Colon Carcinoma Metastatic in the Brain (tissue), 2 donors: ENCODE measurements around the genes CHST4 and ATXN1L.

GRCh38 chr16:71288162-71288558 is 1.0 kb downstream of the CMTR2 start:
- PRO-cap, 2 experiments: no peak in any of the 2 experiments

- PRO-cap, 2 experiments: peak in 1 of 2 experiments; most common plus-strand start chr16:71526467 (in 1); most common minus-strand start chr16:71526379 (in 1)
These were observed at the start of gene CHST4 for GRCh38 chr16:71526005-71527162. Gene CHST4 (plus strand): TSS chr16:71526426.

GRCh38 chr16:71571860-71572442 is 4.9 kb downstream of the TAT start:
- PRO-cap, 2 experiments: no peak in any of the 2 experiments

DNA sequence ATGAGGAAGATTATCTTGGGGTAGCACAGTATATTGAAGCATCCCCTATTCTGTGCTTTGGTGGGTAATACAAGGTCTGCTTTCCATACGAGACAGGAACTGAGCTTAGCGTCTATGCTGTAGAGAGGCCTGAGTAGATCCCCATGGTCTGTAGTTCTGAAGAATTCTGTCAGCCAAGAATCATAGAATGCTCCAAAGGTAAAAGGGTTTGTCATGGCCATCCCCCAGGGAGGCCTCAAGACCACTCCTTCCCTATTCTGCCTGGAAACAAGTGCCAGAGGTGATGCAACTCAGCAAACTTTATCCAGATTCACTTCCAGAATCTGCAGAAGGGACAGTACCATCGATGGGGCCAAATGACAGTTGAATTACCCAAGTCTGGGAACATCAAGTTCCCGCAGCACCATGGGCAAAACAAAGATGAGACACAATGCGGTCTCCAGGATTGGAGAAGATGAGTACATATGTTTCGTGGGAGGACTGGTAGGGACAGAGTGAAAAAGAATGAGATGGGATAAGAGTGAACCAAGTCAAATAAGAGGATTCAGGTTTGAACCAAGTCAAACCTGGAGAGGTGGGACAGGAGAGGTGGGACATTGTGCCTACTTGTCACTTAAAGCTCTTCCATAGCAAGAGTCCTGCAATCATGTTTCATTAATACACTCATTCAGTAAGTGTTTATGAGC is 13.7 kb upstream of the TAT start:
- PRO-cap, 2 experiments: no peak in any of the 2 experiments

- PRO-cap, 2 experiments: no peak in any of the 2 experiments
These were observed 40.2 kb downstream of the PHLPP2 start for GRCh38 chr16:71684250-71684767.

DNA sequence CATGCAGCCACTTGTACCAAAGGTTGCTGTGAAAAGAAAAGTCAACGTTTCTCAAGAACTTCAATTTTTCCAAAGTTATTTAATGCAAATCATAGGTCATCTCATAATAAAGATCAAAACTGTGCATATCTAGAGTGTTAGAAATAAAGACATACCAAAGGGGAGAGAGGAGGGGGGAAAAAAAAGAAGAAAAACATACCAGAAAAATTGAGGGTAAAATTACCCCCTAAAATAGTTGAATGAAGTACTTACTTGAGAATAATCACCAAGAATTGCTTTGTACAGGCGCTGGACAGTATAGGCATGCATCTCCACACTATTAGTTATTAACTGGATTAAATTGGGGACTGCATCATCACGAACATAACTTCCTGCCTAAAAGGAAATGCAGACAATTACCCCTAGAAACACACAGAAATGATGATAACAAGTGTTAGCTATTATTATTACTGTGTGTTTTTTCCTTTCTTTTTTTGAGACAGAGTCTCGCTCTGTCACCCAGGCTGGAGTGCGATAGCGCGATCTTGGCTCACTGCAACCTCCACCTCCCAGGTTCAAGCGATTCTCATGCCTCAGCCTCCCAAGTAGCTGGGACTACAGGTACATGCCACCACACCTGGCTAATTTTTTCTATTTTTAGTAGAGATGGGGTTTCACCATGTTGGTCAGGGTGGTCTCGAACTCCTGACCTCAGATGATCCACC is 25.6 kb upstream of the PHLPP2 start:
- PRO-cap, 2 experiments: no peak in any of the 2 experiments

DNA sequence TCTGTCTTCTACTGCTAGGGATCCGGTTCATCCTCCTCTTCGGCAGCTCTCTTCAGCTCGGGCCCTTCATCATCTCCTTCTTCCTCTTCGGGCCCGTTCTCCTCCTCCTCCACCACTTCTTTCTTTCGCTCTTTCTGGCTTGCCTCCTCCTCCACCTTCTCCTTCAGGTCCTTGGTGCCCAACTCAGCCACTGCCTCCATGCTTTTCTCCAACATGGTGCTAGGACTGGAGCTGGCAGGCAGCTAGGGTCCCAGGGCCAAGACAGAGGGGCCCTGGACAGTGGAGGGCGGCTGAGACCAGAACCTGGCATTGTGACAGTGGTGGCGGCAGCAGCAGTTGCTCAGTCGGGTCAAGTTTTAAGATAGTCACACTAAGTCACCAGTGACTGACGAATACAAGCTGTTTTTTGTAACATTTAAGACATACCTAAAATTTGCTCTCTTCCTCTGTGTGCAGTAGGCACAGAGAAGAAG is 31.0 kb downstream of the AP1G1 start:
- PRO-cap, 2 experiments: no peak in any of the 2 experiments

DNA sequence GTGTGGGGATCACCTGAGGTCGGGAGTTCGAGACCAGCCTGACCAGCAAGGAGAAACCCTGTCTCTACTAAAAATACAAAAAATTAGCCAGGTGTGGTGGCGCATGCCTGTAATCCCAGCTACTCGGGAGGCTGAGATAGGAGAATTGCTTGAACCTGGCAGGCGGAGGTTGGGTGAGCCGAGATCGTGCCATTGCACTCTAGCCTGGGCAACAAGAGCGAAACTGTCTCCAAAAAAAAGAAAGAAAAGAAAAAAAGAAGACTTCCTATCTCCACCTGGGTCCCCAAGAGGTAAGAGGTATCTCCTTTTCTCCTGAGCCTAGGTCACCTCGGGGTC is 505 bp upstream of the ATXN1L start:
- PRO-cap, 2 experiments: no peak in any of the 2 experiments

DNA sequence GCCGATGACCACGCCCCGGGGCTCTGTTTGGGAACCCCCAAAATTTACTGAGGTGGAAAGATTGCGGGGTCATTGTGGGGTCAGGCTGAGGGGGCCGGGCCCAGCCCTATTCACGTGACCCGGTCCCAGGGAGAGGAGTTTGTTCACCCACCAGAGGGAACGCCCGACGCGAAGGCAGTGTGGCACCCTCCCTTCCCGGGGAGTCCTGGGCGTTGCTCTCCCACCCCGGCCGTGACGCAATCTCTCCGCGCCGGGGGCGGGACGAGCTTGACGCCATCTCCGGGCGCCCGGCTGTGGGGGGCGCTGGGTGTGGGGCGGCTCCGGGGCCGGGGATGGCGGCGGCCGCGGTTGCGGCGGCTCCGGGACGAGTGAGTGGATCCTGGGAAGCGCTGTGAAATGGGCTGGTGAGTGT is at the start of gene ATXN1L:
TSS of gene ATXN1L (plus strand) at position 276 of the 412 bp plus-strand sequence.
- PRO-cap, 2 experiments: peak in 2 of 2 experiments; most common plus-strand start position 306 of the sequence (in 2); most common minus-strand start position 207 of the sequence (in 2)

DNA sequence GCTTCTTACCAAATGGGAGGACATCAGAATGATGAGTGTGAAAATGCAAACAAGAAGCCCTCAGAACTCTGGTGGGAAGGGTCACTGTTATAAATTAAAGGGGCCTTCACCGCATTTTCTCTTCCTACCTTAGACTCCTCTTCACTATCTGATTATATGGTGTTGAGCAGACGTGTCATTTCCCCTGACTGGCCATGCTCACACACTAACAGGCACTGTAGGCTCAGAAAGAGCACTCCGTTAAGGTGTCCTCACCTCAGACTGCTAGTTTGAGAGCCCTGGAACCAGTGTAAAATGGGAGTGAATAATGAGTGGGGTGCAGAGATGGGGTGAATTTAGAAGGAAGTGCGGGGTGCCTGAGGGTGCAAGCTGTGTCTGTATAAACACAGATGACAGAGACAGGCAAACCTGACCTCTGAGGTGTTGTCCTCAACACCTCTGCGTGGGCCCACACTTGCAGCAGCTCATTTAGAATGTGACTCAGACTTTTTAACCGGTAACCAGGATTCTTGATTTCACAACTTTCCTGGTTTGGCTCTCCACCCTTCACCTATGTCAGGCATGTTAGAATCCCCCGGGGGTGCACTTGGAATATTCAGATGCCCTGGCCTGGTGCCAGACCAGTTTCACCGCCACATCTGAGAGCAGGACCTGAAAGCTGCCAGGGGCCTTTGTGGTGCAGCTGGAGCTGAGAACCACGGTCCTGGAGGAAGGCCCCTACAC is 4.6 kb downstream of the DHODH start:
- PRO-cap, 2 experiments: no peak in any of the 2 experiments

DNA sequence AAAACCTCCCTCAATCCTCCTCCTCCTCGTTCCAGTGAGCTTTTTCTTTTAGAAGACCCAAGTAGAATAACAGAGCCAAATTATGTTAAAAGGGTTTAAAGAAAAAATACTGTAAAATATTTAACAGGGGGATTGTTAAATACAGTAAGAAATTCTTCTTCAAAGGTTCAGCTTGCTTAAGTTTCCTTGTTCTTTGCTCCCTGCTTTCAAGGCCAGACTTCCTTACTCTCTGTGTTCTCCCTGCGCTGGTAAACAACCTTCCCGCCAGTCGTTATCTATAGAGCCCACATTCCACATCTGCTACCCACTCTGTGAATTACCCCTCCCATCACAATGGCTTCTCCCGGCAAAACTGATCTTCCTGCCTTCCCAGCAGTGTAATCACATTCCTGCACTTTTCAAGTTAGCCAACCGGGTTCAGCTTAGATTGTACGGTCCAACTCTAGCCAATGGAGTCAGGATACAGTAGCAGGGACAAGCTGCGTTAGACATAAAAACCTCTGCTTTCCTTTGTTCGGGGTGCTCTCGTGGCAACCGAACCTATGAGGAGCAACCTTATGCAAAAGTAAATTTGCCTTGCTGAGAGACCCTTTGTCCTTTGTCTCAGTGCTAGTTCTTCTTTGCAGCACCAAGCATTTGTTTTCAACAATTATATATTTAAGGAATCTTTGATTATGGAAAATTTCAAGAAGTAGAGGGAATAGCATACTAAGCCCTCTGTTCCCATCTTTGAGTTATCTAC is 9.9 kb downstream of the HPR start:
- PRO-cap, 2 experiments: no peak in any of the 2 experiments

DNA sequence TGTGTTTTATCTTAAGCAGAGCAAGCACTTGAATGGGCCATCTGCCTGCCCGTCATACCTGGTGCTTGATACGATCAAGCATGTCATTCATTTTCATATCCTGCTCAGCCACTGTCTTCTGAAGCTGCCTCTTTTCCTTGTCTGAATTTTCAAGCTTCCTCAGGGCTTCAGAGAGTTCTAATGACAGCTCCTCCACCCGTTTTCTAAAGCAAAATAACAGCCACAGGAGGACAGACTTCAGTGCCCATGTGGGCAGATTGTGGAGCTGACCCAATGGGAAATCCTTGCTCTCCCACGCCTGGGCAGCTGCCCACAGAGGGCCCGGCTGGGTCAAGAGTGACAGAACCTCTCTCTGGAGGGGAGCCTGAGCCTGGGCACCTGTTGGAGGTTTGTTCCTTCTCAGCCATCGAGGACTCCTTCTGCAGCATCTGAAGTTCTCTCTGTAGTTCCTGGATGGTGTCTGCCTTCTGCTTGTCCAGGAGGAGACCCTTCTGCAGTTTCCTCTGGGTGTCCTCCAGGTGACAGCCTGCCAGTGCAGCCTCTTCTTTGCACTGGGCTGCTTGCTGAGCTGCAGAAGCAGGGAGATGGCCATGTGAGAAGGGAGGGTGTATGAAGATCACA is 36.6 kb downstream of the DHX38 start:
- PRO-cap, 2 experiments: no peak in any of the 2 experiments

DNA sequence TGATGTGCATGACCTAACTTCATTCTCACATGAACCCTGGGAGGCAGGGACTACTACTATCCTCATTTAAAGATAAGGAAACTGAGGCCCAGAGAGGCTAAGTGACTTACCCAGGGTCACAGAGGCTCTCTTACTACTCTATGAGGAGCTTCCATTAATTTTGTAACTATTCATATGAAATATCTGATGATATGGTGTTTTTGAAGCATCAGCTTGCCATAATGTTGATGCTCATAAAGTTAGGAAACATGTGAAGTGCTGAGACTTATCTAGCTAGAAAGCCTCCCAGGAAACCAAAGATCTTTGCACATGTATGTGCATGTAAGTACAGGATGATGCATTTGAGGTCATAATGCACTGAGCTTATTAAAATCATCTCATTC is 341 bp downstream of the PMFBP1 start:
- PRO-cap, 2 experiments: no peak in any of the 2 experiments

- PRO-cap, 2 experiments: no peak in any of the 2 experiments
These were observed 119.5 kb upstream of the PMFBP1 start for GRCh38 chr16:72291283-72292068.

- PRO-cap, 2 experiments: no peak in any of the 2 experiments
These were observed 261.2 kb downstream of the ZFHX3 start for GRCh38 chr16:72786550-72787387.

- PRO-cap, 2 experiments: no peak in any of the 2 experiments
These were observed 120.4 kb downstream of the ZFHX3 start for GRCh38 chr16:72927313-72928195.

GRCh38 chr16:72947976-72948520 is 99.9 kb downstream of the ZFHX3 start:
- PRO-cap, 2 experiments: no peak in any of the 2 experiments

DNA sequence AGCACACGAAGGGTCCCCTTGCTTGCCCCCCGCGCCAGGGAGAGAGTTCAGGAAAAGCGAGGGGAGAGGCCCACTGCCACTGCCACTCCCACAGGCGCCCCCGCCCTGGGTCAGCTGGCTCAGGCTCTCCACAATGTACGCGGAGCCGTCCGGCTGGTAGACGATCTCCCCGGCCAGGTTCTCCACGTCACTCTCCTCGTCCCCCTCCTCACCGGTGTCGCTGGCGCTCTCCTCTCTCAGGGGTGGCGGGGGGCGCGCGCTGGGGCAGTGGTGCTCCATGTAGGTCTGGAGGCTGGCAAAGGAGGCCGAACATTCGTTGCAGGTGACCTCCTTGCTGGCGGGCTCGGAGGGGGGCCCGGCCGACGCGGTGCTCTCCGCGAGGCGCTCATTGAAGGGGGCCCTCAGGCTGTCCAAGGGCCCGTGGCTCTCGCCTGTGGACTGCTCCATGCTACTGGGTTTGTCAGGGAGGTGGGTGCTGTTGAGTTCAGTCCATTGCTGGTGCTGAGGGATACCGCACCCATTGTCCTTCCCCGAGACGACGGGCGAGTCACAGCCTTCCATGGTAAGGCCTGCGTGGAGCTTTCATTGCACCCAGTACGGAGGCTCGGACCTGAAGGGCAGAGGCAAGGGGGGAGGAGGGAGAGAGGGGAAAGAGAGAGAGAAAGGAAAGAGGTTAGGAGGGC is 88.2 kb downstream of the ZFHX3 start:
- PRO-cap, 2 experiments: no peak in any of the 2 experiments

DNA sequence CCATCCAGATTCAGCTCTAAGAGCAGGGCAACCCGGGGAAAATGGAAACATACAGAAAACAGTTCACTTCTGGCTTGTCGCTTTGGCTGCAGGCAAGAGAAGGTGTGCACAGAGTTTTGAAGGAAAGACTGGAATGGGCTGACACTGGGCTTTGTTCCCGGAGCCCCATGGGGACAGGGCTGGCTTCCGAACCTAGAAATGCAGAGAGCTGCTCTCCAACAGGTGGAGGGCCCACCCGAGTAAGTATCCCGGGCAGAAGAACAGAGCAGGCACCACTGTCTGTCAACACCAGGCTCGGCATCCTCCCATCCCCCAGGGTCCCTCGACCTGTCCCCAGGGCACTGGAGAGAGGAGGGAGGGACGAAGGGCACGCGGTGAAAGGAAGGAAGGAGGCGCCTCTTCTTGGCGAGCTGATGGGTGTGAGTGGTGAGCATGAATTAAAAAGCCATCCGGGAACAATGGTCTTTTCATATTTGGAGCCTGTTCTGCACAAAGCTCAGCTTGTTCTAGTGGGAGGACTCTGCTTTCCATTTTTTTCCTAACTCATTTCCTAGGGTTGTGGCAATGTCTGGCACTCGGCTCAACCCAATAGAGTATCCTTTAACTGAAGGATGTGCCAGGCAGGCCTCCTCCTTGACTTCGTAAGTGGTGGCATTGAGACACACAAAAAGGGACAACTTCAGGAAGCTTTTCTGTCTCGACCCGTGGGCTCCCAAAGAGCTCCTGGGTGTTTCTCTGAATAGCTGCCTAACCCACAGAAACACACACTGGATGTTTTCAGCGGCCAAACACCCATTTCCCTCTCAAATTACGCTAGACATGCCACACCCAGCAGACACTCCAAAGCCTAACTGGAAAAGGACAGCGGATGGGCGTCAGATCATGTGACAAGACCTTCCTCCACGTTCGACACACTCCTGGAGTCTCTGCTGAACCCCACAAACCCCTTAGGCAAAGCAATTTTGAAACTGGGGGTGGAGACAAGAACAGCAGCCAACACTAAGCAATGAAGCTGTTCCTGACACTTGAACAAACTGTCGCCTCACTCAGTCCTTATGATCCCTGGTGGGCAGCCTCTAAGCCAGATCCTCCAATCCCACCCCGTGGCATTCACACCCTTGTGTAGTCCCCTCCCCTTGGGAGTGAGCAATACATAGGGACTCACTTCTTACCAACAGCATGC is 47.6 kb downstream of the ZFHX3 start:
- PRO-cap, 2 experiments: no peak in any of the 2 experiments

GRCh38 chr16:73037098-73037909 is 10.6 kb downstream of the ZFHX3 start:
- PRO-cap, 2 experiments: no peak in any of the 2 experiments